Tibial artery (tissue), 1 donor: ENCODE results near the gene STRADA.

DNA sequence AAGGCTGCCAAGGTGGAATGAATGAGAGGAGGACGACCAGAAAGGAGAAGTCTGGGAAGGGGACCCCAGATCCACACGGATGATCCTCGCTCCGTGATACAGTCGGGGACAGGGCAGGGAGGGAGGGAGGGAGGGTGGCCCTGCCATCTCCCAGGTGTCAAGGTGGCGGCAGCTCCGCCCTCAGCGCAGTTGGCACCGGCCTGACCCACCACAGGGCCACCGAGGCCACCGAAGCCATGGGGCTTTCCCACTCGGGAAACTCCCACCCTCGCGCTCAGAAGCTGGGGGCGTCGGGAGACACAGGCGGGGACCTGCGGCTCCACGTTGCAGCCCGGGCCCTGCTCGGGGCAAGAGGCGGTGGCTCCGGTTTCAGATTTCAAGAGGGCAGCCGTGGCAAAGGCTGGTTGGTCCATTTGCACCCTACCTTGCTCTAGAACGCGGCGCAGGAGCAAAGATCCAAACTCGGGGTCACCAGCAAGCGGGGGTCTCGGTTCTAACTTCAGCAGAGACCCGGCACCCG is 572 bp downstream of the CYB561 start:
- PRO-cap: no peak

- PRO-cap: no peak
These were observed 728 bp upstream of the ACE start for GRCh38 chr17:63475913-63476752.

GRCh38 chr17:63520438-63520913 is 2.7 kb upstream of the KCNH6 start:
- PRO-cap: no peak

GRCh38 chr17:63611356-63611890 is 10.7 kb downstream of the TACO1 start:
- PRO-cap: no peak

DNA sequence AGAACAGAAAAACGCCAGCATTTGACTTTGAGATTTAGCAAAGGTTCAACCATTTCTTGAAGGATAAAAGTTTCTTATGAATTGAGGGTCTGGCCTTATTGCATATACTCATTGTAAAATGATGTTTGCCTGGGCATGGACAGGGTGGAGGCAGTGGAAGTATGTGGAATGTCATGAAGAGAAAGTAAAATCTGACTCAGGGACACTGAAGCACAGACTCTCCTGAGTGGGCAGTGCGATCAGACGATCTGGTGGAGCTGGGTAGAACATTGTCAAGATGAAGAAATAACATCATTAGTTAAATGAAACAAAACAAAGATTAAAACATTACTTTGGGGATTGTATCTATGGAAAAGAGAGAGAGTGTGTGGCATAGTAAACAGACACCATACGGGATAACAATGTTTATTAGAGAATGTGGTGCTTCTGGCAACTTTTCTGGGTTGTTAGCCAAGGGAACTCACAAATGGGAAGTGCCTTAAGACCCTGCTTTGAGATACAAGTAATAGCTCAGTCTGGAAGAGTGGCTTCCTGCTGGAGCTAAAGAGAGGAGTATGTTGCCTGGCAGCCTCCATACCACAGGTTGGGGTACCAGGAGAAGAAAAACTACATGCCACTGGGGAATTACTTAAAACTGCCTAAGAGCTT is 4.5 kb downstream of the MAP3K3 start:
- PRO-cap: no peak

DNA sequence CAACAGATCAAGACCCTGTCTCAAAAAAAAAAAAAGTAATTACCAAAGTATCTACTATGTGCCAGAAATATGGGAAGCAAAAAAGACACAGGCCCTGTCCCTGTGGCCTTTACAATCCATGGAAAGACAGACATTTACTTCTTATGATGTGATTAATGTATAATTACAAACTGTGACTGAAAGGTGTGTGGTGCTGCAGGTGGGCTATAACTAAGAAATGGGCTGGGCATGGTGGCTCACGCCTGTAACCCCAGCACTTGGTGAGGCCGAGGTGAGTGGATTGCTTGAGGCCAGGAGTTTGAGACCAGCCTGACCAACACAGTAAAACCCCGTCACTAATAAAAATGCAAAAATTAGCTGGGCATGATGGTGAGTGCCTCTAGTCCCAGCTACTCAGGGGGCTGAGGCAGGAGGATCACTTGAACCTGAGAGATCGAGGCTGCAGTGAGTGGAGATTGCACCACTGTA is 29.8 kb downstream of the LIMD2 start:
- PRO-cap: no peak

GRCh38 chr17:63693349-63694266 is 6.3 kb downstream of the LIMD2 start:
- PRO-cap: no peak

GRCh38 chr17:63700629-63701197 is 788 bp upstream of the LIMD2 start:
- PRO-cap: unidirectional peak, minus-strand start at chr17:63700723; bidirectional peak, plus-strand start at chr17:63701271, minus-strand start at chr17:63701153

DNA sequence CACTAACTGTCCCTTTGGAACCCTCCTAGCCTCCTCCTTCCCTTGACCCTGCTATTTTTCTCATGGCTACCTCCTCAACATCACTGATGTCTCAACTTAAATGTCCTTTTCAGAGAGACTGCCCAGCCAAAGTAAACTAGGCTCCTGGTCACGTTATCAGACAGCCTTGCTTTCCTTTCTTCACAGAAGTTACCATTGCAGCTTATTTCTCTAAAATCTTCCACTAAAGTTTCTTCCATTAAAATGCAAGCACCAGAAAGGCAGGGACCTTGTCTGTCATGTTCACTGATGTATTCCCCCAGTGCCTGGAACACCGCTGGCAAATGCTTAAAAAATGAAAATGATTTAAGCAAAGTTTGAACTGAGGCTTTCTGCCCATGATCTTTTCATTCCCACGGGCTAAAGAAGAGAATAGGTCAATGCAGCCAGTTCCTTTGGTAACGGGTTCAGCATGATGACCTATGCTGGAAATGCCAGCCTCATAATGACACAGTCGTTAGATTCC is 18.8 kb upstream of the LIMD2 start:
- PRO-cap: no peak

DNA sequence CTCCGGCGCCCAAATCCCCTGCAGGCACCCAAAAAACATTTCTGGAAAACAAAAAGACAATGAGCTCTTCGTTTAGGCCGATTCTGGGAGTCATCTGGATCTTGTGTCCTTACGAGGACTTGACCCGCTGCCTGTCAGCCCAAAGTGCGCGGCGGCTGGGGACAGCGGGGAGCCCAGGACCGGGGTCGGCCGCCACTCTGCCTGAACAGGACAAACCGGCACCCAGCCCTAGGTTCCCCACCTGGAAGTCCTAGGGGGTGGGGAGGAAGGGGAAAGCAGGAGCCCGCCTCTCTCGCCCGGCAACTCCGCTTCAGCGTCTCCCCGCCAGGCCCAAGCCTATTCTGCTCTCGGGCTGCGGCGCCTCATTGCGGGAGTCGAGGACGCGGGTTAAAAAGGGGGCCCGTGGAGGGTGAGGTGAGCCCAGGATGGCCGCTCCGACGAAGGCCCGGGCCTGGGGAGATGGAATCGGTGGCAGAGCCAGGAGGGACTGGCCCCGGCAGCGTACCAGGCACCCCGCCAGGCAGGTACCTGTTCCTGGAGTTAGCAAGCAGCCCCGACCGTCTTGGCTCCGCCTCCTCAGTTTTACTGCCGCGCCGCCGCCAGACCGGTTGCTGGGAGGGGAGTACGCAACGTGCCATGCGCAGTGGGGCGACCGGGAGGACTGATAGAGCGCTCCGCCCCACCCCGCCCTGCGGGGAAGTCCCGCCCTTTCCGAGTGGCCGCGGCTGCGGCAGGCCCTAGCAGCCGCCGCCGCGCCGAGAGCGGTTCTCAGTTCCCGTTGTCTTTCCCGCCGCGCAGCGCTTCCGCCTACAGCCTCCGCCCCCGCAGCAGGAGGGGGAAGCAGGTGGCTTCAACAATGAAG is at the start of gene STRADA:
Gene STRADA, minus strand, starts transcription at position 587 of the 862 bp plus-strand sequence.
- PRO-cap: unidirectional peak, minus-strand start at position 338 of the sequence; bidirectional peak, plus-strand start at position 771 of the sequence, minus-strand start at position 584 of the sequence

- PRO-cap: no peak
These were observed 8.8 kb upstream of the STRADA start for GRCh38 chr17:63750483-63750756.

DNA sequence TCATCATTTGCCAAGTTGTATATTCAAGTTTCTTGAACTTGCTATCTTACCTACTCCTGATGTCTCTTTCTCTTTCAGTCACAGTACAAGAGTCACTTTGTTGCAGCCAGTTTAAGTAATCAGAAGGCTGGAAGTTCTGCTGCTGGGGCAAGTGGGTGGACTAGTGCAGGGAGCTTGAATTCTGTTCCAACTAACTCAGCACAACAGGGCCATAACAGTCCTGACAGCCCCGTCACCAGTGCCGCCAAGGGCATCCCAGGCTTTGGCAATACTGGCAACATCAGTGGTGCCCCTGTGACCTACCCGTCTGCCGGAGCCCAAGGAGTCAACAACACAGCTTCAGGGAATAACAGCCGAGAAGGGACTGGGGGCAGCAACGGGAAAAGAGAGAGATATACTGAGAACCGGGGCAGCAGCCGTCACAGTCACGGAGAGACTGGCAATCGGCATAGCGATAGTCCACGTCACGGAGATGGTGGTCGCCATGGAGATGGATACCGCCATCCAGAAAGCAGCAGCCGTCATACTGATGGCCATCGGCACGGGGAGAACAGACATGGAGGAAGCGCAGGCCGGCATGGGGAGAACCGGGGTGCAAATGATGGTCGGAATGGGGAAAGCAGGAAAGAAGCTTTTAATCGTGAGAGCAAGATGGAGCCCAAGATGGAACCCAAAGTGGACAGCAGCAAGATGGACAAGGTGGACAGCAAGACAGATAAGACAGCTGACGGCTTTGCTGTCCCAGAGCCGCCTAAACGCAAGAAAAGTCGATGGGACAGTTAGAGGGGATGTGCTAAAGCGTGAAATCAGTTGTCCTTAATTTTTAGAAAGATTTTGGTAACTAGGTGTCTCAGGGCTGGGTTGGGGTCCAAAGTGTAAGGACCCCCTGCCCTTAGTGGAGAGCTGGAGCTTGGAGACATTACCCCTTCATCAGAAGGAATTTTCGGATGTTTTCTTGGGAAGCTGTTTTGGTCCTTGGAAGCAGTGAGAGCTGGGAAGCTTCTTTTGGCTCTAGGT is 9.3 kb upstream of the PSMC5 start:
- PRO-cap: no peak

DNA sequence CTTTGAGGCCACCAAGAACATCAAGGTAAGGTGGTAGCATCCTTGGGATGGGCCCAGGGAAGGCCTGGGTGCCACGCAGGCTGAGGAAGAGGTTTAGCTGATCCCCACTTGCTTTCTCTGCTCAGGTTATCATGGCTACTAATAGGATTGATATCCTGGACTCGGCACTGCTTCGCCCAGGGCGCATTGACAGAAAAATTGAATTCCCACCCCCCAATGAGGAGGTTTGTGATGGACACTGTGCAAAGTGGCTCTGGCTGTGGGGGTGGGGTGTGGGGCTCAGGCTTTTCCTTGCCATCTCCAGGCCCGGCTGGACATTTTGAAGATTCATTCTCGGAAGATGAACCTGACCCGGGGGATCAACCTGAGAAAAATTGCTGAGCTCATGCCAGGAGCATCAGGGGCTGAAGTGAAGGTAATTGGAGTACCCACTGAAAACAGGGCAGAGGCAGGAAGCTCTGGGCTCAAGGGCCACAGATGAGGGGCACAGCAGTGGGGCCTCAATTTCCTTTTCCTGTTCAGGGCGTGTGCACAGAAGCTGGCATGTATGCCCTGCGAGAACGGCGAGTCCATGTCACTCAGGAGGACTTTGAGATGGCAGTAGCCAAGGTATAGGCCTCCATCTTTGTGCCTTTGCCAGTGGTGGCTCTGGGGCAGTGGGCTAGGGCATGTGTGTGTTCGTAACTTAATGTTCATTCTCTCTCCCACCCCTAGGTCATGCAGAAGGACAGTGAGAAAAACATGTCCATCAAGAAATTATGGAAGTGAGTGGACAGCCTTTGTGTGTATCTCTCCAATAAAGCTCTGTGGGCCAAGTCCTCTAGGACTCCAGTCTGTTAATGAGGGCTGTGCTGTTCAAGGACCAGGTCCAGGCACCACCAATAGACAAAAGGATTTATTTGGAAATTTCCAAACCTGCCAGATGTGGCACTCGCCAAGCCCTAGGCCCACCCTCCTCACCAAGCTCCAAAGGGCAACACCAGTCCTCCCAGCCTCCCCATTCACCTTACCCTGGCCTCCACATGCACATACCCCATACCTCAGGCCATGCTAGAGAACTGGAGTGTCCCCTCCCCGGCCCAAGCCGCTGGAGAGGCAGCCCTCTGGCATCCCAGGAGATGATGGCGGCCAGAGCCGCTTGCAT is 4.1 kb upstream of the FTSJ3 start:
- PRO-cap: no peak

DNA sequence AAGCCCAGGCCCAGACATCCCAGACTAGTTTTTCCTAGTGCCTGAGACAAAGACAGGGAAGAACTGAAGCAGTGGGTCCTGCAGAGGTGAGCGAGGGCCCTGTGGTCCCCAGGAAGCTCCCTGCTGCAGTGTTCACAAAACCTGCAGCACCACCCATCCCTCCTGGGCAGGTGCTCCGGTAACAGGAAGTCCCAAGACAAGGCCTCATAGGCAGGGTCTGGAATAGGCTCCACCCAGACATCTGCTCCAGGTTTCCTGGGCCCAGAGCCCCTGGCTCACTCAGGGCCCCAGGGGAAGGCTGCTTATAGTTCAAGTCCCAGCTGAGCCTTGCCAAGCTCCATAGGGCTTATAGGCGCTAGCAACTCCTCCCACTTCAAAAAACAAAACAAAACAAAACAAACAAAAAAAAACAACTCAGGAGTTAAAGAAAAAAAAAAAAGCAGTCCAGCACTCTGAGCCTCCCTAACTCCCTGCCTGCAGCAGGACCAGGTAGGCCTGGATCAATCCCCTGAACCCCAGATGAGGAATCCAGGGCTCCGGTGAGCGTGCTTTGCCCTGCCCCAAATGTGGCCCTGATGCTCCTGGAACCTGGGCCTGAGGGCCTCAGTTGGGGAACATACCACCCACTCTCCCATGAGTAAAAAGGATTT is 3.2 kb downstream of the SMARCD2 start:
- PRO-cap: bidirectional peak, plus-strand start at position 278 of the sequence, minus-strand start at position 172 of the sequence

- PRO-cap: no peak
These were observed 14.4 kb upstream of the CD79B start for GRCh38 chr17:63946547-63946926.

DNA sequence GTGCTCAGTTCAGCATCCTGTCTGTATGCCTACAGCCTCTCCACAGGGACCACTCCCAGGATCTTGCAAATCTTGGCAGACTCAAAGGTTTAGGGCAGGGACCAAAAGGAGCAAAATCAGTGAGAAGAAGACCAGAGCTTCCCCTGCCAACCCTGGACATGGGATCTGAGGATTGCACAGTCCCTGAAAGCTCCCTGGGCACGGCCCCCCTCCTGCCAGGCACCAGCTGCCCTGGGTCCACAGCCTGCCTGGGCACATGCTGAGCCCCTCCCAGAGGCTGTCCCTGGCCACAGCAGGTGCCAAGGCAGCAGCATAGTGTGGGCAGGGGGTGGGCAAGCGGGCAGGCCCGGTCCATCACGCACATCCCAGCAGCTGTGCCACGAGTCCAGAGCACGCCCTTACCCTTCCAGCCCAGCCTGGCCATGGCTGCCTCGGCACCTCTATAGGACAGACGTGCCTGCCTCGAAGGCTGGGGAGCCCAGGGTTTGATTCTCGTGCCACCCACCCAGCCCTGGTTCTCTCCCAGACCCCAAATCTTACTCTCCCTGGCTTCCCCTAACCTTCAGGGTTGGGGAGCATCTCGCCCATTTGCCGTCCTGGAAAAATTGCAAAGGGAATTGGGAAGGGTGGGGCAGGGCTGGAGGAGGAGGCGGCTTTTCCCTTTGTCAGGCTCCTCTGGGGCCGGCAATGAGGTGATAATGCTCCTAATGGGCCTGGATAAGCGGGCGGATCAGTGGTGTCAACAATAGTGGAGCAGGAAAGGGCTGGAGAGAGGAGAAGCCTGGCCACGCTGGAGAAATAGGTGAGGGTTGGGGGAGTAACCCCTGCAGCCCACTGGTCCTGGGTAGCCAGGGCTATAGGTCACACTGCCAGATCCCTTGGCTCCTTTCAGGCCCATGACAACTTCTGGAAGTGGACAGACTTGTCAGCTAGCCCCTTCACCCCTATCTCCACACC is 12.5 kb downstream of the SCN4A start:
- PRO-cap: no peak

GRCh38 chr17:63976831-63977196 is 4.1 kb upstream of the SCN4A start:
- PRO-cap: no peak

DNA sequence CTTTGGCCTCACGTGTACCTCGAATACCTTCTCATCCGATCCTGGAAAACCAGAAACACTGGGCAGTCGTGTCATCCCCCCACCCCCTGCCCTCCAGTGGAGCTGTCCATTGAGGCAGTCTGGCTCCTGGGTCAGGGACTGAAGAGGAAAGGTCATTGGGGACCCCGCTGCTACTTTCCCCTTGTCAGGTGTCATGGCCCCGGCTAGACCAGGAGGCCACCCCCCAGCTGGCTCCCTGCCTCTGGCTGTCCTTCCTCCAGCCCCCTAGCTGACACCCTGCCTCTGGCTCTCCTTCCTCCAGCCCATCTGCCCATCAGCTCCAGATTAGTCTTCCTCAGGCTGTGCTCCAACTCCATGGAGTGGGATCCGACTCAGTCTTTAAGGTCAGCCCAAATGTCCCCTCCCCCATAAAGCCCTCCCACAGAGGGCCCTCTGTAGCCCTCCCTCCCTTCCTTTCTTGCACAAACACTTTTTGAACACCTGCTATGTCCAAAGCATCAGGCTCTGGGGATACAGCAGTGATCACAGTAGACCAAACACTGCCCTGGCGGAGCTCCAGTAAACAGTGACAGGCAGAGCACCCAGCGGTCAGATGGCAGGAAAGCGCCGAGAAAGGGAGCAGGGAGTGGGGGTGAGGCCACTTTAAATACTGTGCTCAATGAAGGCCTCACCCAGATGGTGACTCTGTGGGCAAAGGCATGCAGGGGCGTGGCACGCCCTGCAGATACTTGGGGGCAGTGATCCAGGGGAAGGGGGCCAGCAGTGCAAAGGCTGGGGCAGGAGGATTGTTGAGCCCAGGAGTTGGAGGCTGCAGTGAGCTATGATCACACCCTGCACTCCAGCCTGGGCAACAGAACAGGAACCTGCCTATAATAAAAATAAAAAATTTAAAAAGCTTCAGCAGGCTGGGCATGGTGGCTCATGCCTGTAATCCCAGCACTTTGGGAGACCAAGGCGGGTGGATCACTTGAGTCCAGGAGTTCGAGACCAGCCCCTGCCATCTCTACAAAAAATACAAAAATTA is 7.5 kb downstream of the PRR29 start:
- PRO-cap: no peak

DNA sequence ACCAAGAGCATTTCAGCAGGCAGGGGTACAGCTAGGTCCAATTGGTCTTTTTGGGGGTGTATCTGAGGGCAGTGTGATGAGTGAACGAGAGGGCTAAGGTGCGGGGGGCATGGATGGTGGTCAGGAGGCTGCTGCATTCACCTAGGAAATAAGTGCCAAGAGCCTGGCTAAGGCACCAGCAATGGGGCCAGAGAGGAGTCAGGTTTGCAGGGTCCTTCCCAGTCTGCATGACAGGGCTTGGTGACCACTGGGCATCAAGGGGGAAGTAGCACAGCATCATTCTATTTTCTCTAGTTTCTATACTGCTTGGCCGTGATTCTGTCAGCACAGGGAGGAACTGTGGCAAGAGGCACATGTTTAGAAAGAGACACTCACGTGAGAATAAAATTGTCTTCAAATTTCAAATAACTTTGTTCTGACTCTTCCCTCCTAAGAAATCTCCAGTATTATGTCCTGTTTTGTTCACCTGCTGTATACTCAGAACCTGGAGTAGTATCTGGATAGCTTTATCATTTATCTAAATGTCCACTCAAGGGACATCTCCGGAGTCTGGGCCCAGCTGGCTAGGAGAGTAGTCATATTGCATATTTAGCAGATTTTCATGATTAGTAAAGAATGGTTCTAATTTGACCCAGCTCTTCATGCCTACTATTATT is 37.8 kb downstream of the ERN1 start:
- PRO-cap: no peak

DNA sequence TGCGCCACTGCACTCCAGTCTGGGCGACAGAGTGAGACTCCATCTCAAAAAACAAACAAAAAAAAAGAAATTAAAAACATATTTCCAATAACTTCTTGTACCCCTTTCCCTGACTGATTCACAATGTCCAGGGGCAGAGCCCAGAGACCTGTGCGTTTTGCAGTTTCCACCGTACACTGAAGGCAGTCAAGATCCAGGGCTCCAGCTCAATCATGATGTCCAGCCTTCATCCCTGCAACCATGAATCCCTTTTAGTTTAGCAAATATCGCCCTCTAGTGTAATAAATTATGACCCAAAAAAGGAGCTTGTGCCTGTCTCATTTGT is 3.6 kb upstream of the ERN1 start:
- PRO-cap: no peak